Mesenchymal stem cell of adipose (primary cell): ENCODE results near the gene ADGRB3.

DNA sequence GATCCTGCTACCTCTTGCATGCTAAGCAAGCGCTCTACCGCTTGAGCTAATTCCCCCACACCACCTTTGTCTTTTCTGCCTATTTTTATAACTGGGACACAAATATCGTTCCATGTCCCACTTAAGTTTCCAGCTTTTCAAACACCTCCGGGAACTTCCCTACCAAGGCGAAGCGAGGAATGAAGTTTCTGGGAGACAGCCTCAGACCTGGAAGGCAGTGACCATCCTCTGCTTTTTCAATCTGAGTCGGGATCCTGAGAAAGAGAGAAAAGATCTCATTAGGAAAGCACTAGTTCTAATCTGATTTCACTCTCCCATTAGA lies 498.5 kb downstream of the PRIM2 start:
- CAGE, long polyA plus RNA = no peak

DNA sequence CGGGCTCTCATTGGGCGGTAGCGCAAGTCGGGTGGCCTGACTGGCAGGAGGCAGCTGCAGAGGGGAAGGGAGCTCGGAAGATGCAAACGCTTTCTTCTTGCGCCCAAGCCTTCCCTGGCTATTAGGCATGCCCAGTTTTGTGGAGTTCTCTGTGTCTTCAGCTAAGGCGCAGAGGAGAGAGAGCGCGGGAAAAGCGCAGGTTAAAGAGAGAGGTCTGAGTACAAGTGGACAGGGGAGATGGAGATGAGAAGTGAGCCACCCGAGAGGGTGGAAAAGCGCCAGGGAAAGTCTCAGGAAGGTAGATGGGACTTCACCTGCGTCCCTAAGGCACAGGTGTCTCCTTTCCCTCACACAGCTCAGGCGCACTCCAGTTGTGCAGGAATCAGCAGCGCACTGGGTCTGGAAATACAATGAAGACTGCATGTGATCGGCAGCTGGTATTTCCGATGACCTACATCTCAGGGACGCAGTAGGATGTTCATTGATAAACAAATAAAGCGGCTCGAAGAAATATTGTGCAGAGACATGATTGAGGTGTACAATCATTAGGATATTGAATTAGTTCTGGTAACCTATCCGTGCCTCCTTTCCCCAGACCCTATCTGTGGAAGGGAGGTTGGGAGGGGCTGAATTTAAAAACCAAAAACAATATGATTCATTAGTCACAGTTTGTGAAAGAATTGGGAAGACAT lies 415 bp upstream of the KHDRBS2 start:
- CAGE, long polyA plus RNA = no peak

- CAGE, long polyA plus RNA = no peak
Observed at GRCh38 chr6:63306559-63306999, 13.2 kb downstream of the LGSN start.

- CAGE, long polyA plus RNA = no peak
Observed at GRCh38 chr6:63564850-63565347, 7.4 kb upstream of the PTP4A1 start.

- CAGE, long polyA plus RNA = no peak
Observed at GRCh38 chr6:63653910-63654686, 18.5 kb downstream of the PHF3 start.

GRCh38 chr6:63684851-63686002 lies 49.6 kb downstream of the PHF3 start:
- CAGE, long polyA plus RNA = no peak

DNA sequence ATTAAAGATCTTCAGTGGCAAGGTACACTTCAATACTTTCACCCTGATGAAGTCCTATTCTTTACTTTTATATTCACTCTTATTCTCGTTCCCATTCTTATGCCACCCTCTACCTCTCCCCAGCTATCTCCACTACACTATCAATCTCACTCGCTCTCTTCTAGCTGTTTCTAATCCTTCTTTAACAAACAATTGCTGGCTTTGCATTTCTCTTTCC lies 319.7 kb downstream of the PHF3 start:
- CAGE, long polyA plus RNA = no peak

DNA sequence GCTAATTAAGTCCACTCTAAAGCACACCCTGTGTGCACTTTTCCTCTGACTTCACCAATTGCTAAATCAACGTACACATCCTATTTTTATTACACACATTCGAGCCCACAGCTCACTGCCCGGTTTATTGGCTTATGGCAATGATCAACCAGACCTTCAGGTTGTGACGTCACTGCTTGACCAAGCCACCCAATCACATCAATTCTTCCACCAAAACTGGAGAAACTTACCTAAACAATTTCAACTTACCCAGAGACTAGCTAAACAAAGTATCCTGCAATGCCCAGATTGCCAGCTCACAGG lies 666.4 kb downstream of the PHF3 start:
- CAGE, long polyA plus RNA = no peak

DNA sequence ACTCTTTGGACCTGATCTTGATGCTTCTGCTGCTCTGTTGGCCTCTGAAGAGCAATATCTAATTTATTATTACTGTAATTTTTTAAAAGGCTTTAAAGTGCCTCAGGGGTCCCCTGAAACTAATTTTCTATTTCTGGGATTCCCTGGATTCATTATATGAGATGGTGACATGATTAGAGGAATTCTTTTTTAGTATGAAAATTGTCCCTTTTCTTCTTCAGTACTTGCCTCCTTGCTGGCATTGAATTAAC lies 4.2 kb downstream of the ZC3H11C start:
- CAGE, long polyA plus RNA = no peak

GRCh38 chr6:67880594-67881495 lies 754.2 kb upstream of the ADGRB3 start:
- CAGE, long polyA plus RNA = no peak

- CAGE, long polyA plus RNA = no peak
Observed at GRCh38 chr6:67882911-67884057, 751.8 kb upstream of the ADGRB3 start.

DNA sequence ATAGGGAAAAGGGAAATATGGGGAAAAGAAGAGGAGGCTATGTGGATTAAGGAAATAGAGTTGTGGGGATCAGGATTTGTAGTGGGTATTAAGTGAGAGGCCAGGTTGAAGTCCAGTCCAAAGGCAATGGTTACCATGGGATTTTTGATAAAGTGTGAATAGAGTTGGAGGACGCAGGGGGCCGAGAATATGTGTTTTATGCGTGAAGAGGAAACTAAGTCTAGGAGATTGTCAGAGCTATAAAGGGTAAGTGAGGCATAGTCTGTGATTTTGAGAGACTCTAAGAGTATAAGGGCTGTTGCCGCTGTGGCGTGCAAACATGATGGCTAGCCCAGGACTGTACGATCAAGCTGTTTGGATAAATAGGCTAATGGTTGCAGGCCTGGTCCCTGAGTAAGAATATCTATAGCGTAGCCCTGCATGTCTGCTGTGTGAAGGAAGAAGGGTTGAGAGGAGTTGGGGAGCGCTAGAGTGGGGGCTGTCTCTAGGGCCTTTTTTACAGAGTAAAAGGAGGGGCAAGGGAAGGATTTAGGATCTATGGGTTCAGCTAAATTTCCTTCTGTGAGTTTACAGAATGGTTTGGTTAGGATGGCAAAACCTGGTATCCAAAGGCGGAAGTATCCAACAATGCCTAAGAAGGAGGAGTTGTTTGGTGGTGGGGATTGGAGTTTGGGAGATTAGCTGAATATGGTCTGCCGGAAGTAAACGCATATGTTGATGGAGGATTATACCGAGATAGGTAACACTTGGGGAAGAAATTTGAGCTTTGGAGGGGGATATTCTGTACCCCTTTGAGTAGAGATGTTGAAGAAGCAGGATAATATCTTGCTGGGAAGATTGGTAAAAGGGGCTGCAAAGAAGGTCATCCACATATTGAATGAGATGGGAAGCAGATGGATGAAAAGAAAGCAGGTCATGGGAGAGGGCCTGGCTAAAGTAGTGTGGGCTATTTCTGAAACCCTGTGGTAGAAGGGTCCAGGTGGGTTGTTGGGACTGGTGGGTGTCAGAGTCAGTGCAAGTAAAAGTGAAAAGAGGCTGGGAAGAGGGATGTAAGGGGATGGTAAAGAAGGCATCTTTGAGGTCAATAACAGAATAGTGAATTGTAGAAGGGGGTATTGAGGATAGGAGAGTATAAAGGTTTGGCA lies 749.5 kb upstream of the ADGRB3 start:
- CAGE, long polyA plus RNA = no peak

DNA sequence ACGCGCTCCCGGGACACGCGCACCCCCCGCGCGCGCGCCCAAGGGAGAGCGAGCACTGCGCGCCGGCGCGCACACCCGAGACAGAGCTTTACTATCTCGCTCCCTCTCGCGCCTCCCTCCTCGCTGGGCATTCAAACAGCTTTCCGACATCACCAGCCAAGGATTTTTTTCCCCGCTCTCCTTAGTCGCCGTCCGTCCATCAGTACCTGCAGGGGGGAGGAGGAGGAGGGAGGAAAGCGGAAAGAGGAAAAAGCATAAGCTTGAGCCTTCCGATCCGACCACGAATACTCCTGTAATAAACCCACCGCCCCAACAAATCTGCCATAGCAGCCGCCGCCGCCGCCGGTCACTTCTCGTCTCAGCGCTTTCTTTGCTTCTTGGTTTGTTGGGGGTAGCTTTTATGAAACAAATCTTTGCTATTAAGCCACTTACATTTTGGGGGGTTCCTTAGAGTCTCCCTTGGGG lies at the start of gene ADGRB3:
ADGRB3 (plus strand) TSS at position 55 of the 465 bp plus-strand sequence.
- CAGE, long polyA plus RNA = no peak

DNA sequence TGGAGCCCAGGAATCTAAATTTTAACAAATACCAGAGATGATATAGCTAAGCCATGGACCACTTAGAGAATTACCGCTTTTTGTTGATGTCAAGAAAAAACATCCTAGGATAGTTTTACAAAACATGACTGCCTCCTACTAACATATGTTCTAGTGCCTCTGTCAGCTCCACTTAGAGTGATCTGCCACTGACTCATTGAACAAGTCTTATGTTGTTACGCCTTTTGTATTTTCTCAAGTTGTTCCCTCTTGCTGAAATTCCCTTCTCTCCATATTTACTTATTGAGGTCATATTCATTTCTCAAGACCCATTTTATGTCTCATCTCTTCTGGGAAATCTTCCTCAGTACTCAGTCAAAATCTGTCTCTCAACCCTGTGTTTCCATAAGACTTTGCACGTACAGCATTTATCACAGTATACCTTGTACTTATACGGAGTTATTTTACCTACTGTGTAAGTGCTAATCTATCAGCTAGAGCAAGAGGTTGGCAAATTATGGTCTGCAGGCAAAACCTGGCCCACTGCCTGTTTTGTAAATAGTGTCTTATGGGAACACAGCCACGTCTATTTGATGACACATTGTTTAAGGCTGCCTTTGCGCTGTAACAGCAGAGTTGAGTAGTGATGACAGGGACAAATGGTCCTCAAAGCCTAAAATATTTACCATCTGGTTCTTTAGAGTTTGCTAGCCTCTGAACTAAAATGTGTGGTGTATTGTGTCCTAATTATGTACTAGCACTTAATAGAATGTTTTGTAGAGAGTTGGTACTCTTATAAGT lies 83.4 kb downstream of the ADGRB3 start:
- CAGE, long polyA plus RNA = no peak

DNA sequence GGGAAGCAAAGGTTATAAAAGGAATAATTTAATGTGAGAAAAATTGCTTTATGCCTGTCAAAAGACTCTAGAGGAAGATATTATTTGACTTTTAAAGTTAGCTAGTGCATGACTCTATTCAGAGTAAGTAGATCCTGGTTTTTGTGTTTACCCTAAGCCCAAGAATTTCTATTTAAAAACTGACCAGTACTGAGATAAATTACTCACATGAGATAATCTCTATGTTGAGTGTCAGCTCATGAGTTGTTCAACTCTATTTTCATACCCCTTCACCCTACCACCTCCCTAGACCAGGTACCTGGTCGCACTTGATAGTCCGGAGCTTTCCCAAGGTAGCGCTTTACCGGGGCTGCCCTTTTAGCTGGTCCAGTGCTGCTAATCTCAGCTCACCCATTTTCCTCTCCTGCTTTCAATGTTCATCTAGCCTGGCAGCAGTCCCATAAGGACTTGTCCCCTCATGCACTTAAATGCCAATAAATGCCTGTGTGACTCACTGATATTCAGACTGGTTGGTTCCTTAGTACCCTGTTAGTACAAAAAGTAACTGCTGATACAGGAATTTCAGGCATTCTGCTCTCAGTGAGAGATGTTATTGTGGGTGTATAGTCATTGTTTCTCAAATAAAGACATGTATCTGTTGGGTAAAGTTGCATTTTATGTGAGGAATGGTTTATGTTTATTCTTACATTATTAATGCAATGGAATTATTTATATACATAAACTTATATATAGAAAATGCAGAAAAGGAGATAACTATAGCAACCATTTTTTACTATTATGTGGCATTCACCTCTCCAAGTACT lies 503.9 kb downstream of the ADGRB3 start:
- CAGE, long polyA plus RNA = no peak

- CAGE, long polyA plus RNA = no peak
Observed at GRCh38 chr6:69769126-69769545, 27.7 kb downstream of the LMBRD1 start.

DNA sequence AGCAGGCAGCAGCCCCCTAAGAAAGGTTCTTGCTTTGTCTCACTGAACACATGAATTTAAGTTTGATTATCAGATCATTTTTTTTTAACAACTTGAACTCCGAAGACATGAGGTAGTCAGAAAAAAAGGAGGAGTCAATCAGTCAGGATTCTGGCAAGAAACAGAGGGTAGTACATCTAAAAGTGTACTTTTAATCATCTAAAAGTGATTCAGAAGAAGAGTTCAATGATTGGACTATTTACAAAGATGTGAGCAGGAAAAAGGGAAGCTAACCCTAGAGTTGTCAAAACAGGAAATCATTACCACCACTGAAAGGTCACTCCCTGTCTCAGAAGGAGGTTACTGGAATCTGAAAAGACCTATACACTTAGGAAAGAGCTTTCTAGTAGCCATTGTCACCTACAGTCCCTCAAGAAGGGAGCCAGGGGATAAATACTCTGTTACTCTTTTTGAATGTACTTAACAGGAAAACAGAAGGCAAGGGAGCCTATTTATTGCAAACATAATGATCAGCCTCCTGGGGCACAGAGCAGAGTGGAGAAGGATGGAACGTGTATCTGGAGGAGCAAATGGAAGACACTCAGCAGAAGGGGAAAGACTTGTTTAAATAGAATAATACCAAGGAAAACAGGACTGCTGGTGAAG lies 16.7 kb upstream of the LMBRD1 start:
- CAGE, long polyA plus RNA = no peak

- CAGE, long polyA plus RNA = no peak
Observed at GRCh38 chr6:69825904-69826419, 29.2 kb upstream of the LMBRD1 start.

- CAGE, long polyA plus RNA = no peak
Observed at GRCh38 chr6:70413014-70413368, 317 bp upstream of the FAM135A start.

- CAGE, long polyA plus RNA = no peak
Observed at GRCh38 chr6:71359246-71359909, 70.8 kb downstream of the OGFRL1 start.